Endometrial microvascular endothelial cells (primary cell): Measurements from ENCODE around the gene KATNAL1.

GRCh38 chr13:29935309-29936110, 85.1 kb upstream of the UBL3 start:
- RAMPAGE, long total RNA = no peak

GRCh38 chr13:29937792-29938322, 87.4 kb upstream of the UBL3 start:
- RAMPAGE, long total RNA = no peak

DNA sequence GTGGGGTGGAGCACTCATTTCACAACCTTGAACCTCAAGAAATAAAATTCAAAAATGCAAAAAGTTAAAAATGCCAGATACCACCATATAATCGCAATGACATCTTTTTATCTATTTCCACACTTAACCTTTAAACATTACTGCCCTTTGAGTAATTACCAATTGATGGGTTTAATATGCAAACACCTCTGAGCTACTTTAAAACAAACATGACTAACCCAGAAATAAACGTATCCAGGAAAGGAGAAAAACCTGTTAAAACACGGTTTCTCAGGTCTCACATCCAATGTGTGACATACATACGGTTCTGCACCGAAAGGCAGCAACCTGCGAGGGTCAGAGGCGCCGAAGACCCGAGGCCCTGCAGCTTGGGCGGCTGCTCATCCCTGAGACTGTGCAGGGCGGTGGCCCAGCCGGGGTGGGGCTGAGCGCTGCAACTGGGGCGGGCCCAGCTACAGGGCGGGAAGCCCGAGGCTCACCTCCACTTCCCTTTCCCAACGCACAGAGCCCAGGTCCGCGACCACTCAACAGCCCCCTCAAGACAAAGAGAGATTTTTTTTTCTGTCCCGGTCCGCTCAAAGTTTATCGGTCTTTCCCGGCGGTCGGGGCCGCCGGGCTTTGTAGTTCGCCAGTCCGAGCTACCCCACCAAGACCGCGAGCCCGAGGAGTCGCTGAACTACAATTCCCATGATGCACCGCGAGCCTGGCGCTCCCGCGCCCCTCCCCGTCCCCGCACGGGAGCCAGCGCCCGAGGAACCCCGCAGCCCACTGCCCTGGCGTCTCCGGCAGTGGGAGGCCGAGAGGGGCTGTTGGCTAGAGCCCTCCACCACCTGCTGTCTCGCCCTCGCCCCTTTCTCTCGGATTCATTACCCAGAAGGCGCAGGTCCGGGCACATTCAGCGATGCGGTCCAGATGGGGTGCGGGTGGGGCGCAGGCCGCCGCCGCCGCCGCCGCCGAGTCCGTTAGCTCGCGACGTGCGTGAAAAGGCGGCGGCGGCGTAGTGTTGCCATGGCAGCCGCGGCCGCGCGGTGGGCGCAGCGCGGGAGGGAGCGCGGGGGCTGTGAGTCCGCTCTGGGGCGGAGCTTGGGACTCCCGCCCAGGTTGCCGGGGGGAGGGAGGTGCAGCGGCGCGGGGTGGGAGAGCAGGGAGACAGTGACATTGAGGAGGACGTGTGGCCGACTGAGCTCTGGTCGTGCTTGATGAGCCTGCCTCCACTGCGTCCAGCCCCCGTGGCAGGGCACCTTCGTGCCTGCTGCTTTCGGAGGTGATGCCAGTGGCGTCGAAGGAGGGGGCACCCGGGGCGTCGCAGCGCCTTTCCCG, at the start of gene KATNAL1:
TSS of gene KATNAL1 (minus strand) at position 1,091 of the 1,320 bp plus-strand sequence.
- RAMPAGE, long total RNA = start-site peak on the minus strand centred at position 407 of the sequence, 40 bp wide, 110 and 132 reads in 2 replicates; start-site peak on the minus strand centred at position 989 of the sequence, 69 bp wide, 89 and 172 reads in 2 replicates

GRCh38 chr13:30430221-30430672, 8.0 kb downstream of the UBE2L5 start:
- RAMPAGE, long total RNA = no peak

GRCh38 chr13:30607745-30608381, 9.9 kb upstream of the USPL1 start:
- RAMPAGE, long total RNA = no peak

DNA sequence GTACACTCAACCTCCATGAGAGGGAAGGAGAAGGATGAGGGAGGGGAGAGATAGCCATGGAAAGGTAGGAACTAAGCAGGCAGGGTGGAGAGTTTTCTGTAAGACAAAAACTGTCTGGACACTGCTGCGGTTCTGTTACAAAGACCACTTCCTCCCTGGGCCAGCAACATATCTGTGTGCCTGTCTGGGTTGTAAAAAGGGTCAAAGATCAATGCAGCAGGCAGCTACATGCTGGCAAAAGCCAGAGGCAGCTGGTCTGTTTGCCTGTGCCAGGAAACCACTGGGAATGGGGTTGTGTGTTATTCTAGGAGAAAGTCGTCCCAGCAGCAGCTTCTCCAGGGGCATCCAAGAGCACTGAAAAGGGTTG, 11.0 kb downstream of the ALOX5AP start:
- RAMPAGE, long total RNA = no peak

DNA sequence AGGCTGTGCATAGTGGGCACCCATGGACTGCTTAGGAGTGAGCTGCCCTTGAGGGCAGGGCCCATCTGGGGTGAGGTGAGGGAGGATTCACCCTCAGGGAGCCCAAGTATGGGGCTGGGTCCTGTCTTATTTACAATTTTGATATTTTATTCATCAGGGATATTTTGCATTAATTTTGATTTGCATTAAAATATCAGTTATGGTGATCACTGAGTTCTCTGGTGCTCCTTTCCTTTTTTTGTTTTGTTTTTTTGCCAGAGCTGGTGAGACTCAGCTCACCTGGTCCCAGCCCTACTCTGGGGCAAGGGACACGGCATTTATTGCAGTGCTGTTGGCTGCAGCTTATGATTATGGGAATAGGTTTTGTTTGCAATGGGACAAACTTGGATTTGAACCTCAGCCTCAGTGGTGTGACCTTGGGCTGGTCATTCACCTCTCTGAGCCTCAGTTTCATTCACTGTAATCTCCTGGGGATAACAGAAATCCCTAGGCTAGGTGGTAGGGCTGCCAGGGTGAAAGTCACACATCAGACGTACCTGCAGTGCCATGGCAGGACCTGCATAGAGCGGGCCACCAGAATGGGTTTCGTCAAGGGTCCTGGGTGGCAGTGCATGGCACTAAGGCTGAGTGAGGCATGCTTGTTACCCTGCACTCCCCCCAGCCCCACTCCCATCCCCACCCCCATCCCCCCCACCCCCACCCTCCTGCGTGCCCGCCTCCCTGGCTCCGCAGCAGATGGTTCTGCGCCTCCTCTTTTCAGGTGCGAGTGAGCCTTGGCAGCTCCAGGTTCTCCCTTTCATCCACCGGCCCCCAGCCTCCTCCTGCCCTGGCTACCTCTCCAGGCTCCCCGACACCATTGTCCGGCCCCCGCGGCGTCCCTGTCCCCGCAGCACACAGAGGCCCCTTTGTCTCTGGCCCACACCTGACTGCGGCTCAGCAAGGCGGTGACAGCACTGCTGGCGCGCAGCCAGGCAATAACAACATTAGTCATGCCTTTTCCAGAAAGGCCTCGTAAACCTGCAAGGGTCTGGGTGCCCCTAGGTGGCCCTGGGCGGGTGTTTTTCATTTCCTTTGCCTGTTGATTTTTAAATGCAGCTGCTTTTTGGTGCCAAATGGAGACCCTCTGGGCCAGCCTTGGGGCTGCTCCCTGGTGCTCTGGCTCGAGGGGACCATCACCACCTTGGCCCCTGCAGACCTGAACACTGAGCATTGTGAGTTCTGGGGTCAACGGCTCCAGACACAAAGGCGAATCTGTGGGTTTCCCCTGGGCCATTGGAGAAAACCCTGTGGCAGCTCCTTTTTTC, 73.5 kb upstream of the MEDAG start:
- RAMPAGE, long total RNA = no peak

DNA sequence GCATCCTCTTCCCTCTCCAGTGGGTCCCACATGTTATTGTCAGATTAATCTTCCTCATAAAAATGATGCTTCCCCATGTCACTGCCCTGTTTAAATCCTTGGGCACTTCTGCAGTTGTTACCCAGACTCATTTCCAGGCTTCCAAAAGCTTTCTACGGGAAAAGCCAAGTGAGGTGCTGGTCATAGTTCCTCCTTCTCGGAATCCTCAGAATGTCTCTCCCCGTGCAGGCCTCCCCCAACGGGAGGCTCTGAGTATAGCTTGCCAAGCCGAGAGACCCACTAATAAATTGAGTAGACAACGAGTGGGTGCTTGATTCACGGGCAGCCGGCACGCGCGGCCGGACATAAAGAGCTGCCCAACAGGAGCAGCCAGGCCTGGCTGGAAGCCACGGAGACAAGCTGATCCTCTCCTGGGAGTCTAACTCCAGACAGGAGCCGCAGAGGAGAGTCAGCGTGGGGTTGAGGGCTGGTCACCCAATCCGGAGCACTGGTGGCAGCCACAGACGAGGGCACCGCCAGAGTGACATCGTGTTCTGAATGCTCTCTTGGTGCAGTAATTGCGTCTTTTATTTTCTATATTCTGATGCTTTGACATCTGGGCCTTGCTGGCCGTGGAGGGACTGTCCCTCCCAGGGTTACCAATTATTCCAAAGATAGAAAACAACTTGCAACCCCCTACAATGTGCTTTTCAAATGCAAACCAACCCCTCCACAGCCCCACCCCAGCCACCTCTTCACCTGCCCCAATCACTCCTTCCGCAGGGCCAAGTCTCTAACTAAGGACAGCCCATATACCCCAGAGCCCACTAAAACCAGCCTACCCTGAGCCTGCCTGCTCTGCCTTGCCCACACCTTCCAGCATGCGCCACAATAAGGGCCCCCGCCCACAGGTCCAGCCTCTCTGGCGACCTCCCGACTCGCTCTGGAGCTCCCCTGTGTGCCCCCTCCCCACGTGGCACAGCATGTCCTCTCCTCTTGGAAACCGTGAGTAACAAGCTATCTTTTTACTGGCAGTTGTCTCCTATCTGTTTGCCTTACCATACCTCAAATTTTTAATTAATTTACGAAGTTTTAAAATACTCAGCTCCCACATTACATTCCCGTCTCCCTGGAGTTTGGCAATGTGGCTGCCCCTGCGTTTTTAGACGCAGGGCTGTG, 43.1 kb upstream of the MEDAG start:
- RAMPAGE, long total RNA = no peak

DNA sequence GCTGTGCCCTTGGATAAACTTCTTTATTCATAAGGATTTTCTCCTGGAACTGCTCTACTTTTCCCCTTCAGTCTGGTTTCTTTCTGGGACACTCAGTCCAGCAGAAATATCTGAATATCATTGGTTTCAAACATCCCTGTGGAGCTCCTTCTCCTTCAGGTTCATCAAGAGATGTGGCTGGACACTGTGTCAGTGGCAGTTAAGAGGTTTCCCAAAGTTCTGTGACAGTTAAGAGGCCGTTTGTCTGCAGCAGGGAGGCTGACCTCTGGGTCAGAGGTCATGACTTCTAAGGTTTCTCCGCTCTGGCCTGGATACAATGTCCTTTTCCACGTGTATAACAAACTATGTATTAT, 174.8 kb downstream of the B3GLCT start:
- RAMPAGE, long total RNA = no peak

GRCh38 chr13:31945100-31945499, 86.5 kb upstream of the FRY start:
- RAMPAGE, long total RNA = no peak

GRCh38 chr13:32016049-32016864, 15.3 kb upstream of the FRY start:
- RAMPAGE, long total RNA = no peak

- RAMPAGE, long total RNA = no peak
These were observed 390 bp downstream of the FRY start for GRCh38 chr13:32032034-32032294.

DNA sequence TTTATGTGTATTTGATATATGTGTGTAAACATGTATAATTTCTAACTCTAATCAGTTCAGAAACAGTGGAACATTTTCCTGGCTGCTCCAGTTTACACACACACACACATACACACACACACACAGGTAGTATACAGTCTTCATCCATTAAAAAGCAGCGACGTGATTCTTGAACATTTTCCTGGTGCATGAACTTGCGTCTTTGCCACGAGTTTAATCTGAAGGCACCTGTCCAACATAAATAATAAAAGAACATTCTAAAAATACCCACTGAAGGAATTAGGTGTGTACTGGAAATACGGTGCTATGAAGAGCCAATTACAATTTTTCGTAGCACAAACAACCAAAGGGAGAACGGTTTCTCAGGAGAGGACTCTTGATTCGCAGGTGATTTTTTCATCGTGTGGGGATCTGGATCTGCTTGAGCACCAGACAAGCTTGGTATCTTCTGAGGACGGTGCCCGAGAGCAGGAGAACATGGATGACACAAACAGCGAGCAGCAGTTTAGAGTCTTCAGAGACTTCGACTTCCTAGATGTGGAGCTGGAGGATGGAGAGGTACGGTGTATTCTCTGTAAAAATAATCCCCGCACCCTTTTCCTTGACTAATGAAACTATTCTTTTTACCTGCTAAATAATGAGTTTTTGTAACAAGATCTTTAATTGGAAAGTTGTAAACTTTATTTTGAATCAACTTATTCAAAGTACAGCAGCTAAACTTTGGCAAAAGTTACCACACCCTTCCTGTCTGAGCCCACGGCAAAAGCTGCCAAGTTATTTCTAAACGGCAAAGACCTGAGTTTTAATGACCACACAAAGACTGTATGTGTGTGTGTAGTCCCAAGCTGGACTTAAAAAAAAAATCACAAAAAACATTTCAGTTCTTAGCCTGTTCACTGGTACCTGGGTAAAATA, 61.1 kb downstream of the ZAR1L start:
- RAMPAGE, long total RNA = start-site peak on the plus strand centred at position 317 of the sequence, 125 bp wide, 38 and 21 reads in 2 replicates

DNA sequence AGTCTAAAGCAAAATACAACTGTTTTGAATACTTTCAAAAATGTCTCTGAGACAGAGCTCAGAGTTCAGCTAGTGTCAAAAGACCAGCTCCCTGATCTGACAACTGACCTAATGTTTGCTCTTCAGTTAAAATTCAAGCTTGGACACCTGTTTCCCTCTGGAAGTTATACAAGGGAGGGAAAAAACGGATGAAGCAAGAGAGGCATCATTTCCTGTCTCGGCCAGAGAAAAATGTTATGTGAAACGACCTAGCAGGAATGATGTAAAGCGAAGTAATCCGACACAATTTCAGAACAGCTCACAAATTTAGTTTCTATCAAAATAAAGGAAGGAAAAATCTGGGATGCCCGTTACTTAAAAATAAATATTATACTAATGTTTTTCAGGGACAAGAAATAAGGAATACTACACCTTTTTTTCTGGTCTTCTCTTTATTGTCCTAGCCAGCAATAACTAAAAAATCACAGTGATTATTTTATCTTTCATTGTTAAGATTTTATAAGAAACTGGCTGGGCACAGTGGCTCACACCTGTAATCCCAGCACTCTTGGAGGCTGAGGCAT, 59.3 kb downstream of the ZAR1L start:
- RAMPAGE, long total RNA = no peak

- RAMPAGE, long total RNA = no peak
These were observed 24.1 kb downstream of the N4BP2L2 start for GRCh38 chr13:32514277-32515021.

DNA sequence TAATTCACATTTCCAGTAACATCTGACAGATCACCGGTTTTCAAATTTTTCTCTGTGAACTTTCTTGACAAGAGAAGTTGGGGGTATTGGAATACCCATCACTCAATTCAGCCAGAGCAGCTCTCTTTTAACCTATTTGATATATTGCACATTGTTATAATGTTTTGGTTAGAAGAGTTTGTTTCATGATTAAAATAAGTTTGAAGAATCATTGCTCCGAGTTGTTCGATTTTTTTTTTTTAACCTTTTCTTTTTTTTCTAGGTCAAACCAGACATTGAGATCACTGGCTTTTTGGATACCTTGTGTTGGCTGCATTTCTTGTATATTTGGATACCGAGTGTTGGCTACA, 42.8 kb downstream of the PDS5B start:
- RAMPAGE, long total RNA = no peak

GRCh38 chr13:32636672-32637638, 50.7 kb downstream of the PDS5B start:
- RAMPAGE, long total RNA = no peak

DNA sequence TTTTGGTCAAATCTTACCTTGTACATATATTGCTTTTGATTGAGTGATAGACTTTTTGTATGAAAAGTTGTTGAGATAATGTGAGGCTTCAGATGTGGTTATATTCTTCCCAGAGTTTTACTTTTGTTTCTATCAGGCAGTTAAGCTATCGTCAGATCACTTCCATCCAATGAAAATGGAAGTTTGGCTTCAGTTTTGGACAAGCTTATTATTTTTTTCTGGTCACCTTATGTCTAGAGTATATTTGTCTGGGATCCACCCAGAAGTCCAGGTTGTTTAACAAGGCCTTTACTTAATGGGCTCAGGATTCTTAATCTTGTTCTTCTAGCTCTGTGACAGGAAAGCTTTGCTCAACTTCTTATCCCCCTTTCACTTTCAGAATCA, 150.8 kb downstream of the PDS5B start:
- RAMPAGE, long total RNA = no peak

DNA sequence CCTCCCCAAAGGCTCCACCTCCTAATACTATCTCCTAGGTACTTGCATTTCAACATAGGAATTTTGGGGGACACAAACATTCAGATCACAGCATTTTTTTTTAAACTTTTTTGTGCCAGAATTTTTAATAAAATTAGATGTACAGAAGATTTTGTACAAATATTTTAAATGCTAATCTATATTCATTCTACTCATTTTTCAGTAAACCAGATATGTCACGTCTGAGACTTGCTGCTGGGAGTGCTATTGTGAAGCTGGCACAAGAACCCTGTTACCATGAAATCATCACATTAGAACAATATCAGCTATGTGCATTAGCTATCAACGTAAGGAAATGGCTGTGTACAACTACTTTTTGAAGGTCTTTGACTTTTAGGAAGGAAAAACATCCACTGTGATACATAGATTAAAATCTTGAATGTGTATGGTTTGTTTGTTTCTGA, 159.5 kb downstream of the PDS5B start:
- RAMPAGE, long total RNA = no peak

- RAMPAGE, long total RNA = no peak
These were observed 191.6 kb upstream of the KL start for GRCh38 chr13:32824519-32825039.